Islet of Langerhans (tissue), 1 donor: ENCODE data around the gene CDKN3.

DNA sequence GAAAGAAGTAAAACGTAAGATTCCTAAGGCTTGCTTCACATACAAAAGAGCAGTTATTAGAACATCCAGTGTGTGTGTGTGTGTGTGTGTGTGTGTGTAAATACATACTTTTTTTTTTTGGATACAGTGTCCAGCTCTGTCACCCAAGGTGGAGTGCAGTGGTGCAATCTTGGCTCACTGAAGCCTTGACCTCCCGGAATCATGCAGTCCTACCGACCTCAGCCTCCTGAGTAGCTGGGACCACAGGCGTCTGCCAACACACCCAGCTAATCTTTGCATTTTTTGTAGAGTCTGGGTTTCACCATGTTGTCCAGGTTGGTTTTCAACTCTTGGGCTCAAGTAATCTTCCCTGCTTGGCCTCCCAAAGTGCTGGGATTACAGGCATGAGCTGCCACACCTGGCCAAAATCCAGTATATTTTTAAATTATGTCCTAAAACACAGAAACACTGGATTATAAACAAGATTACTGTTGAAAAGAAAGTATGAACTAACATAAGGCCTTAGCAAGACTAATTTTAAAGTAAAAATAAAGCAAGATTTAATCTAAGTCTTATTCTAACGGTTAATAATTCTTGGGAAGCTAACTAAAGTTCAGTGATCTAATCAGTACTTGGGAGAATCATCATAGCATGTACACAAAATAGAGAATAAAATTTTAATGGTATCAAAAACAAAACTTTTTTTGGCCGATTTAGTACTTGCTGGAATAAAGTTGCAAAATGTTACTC lies 92.6 kb upstream of the FERMT2 start:
- RRBS, result no CpG with 5 or more reads among the region's 6 CpGs

DNA sequence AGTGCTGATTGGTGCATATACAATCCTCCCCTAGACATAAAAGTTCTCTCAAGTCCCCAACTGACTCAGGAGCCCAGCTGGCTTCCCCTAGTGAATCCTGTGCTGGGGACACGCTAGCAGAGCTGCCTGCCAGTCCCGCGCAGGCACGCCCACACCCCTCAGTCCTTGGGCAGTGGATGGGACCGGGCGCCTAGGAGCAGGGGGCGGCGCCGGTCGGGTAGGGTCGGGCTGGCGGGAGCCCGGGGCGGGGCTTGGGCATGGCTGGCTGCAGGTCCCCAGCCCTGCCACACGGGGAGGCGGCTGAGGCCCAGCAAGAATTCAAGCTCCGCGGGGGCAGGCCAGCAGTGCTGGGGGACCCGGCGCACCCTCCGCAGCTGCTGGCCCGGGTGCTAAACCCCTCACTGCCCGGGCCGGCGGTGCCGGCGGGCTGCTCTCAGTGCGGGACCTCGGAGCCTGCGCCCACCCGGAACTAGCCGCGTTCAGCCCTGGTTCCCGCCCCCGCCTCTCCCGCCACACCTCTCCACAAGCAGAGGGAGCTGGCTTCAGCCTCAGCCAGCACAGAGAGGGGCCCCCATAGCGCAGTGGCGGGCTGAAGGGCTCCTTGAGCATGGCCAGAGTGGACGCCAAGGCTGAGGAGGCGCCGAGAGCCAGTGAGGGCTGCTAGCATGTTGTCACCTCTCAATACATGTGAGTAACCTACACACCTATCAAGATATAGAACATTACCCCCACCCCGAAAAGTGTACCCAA lies 64.4 kb upstream of the DDHD1 start:
- RRBS, result 5% methylated on average over 8 of the region's 42 CpGs

DNA sequence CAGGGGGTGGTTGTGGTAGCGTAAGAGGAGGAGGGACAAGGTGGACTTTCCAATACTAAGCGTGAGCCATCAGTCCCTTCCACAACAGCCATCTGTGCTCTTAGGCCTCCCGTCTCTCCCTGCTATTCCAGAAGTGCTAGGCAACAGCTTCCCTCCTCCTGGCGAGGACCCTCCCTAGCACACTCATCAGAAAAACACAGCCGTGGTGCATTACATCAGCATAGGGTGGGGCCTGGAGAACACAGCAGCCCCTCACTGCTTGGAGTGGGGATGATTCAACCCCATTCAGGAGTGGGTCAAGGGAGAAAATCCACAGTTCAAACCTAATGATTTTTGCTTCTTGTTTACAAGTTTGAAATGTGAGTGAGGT lies 356.3 kb upstream of the DDHD1 start:
- RRBS, result no CpG with 5 or more reads among the region's 5 CpGs

DNA sequence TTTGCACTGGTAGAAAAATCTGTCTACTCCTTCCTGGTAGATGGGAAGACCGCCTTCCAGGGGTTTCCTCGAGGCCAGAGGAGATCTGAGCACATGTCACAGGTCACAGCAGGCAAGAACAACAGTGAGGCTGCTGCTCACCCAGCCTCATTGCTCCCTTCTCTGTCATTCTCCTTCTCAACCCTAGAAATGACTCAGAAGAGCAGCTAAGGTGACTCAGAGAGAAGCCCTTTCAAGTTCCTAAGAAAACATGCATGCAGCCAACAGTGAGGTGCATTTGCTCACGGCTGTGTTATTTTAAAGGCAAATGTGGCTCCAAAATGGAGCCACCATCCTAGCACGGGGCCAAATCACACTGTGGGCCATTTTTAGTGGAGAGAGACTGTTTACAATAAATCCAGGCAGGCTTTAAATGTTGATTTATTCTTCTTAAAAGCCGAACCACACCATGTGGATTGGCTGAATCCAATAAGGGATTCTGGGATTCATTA lies 143.2 kb upstream of the CDKN3 start:
- RRBS, result no CpG with 5 or more reads among the region's 5 CpGs

DNA sequence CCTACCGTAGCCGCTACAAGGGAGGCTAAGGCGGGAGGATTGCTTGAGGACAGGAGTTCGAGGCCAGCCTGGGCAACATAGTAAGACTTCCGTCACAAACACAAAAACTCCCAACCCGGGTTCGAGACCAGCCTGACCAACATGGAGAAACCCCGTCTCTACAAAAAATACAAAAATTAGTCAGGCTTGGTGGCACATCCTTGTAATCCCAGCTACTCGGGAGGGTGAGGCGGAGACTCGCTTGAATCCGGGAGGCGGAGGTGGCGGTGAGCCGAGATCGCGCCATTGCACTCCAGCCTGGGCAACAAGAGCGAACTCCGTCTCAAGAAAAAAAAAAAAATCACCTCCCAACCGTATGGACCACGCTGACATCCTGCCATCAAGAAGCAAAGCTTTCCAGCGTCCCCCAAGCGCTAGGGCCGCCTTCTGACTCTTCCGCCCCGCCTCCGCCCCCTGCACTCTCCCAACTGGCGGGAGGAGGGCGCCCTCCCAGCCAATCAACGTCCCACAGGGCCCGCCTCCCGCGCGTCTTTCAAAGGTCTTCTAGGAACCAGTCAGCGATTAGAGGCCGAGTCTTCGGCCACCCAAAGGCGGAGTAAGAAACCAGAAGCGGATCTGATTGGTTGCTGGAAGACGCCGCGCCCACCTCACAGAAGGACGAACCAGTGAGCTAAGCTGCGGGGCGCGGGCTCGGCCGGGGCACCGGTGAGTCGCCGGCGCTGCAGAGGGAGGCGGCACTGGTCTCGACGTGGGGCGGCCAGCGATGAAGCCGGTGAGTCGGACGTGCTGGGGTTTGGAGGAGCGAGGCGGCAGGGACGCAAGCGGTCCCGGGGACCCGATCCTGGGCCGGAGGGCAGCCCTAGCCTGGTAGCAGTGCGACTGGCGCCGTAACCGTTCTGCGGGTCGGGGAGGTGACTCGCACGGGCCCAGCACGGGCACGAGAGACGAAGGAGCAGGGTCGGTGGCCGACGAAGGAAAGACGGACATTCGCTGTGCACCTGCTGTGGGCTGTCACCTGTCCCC lies at the start of gene CDKN3:
Gene CDKN3 (plus strand): TSS at position 702 of the 1,023 bp plus-strand sequence.
- RRBS, result 3% methylated on average over 15 of the region's 83 CpGs

DNA sequence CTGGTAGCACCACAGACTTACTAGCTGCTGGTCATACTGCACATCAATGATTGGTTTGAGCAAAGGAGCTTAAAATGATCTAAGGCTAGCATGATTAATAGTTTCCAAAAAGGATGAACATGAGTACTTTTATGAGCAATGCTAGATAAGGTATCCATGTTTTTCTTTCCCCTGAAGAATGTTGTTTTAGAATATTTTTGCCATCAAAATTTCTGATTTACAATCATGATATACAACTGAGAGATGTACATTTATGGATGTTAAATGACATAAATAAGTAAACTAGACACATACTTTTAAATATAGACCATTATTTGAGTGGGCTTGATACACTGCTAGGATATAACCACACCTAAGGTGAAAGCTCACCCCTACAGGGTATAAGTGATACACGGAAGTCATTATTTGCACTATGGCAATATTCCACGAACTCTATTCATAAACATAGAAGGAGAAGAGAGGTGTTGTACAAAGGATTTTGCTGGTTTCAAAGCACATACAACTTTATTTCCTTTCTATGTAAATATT lies 17.0 kb downstream of the CNIH1 start:
- RRBS, result no CpG with 5 or more reads among the region's 2 CpGs

DNA sequence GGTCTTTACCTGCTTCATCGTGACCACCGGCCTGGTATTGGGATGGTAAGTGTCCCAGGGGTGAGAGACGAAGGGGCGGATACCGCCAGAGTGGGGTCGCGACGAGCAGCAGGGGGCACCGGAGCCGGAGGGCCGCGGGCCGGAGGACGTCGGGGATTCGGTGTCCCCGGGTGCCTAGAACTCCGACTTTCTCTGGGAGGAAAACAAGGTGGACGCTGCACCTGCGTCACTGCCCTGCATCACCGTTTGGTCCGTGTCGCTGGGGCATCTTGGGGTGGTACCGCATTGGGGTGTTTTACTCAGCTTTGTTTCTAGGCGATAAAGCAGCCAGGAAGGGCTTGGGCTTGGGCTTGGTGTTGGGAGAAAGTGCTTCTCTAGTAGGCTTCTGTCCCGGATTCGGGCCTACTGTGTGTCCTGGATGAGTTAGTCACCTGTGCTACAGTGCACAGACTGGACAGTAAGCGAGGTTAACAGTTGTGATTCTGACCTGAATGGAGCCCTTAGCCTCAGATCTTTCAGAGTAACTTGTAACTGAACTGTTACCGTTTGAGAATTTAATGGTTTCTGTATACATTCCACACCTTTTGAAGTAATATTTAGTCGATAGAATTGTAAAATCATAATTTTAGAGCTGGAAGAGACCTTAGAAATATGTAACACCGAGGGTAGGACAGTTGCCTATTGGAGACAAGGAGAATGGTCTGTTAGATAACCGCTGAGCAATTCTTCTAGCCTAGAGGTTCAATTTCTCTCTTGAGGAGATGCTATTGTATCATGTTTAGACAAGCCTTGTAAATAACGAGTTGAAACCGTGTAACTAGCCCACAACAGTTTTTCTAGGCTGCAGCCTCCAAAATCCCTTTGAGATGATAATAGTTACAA lies 554 bp downstream of the CGRRF1 start:
- RRBS, result 9% methylated on average over 6 of the region's 34 CpGs

DNA sequence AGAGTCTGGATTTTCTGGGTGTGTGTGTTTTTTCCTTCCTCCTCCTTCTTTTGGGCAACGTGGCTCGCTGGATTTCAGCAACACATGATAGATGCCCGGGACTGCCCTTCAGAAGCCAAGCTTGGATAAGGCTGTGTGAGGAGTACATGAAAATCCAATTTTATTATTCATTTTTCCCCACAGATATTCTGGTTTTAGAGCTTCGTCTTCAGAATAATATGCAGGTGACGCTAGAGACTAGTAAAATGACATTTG lies 1.4 kb downstream of the SAMD4A start:
- RRBS, result no CpG with 5 or more reads among the region's 5 CpGs

- RRBS, result no CpG with 5 or more reads among the region's 4 CpGs
Observed at GRCh38 chr14:54599710-54600541, 33.0 kb downstream of the SAMD4A start.

DNA sequence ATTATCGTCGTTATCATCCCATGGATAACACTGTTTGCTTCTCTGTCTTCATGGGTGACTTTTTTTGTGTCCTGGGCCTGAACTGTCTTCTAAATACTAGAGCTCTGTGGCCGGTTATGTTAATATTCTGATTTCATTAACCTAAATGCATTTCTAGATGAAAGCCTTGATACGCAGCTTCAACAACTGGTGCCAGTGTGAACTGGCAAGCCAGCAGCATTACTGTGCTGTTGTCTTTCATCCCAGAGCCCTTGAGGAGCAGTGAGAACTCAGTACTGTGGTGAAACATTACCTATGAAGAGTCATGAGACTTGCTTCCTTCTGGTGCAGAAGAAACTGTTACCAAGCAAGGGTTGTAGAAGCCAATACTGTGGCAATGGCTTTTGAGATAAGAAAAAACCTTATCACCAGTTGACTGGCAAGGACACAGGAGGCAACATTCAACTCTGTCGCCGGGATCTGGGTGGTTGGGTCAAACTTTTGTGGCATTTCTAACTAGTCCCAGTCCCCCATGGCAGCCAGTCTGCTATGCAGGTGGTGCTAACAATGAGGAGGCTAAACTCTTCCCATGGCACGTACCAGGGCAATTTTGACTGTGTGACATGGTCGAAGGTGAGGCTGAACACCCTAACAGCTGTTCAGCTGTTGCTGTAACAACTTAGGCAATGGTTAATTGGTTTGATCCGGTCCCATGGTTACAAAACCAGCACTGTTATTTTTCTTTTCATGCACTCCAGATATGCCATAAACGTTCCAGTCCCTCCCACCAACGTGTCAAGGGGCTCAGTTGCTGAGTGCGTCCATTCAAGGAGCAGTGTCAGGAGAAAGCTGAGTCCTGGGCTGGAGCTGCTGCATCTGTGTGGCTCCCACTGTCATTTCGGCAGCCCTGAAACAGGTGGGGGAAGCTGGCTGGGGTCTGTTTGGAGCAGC lies 12.6 kb upstream of the LGALS3 start:
- RRBS, result no CpG with 5 or more reads among the region's 13 CpGs

- RRBS, result no CpG with 5 or more reads among the region's 18 CpGs
Observed at GRCh38 chr14:55122506-55123598, 6.2 kb upstream of the LGALS3 start.

- RRBS, result over 99% methylated on average over 9 of the region's 32 CpGs
Observed at GRCh38 chr14:55297768-55298903, 26.9 kb downstream of the FBXO34 start.

DNA sequence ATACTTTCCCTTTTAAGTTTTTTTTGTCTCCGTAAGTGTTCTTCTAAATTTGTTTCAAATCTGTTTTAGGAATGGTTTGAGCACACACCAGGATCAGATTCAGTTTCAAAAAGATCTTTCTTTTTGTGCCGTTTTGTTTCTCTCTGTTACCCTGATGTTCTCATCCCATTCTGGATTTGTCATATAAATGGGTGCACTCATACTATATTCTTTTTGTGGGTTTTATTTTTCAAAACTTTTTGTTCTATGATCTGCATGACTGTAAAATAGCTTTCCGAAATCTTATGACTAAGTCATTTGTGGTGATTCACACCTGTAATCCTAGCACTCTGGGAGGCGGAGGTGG lies 59.0 kb downstream of the FBXO34 start:
- RRBS, result no CpG with 5 or more reads among the region's 4 CpGs

DNA sequence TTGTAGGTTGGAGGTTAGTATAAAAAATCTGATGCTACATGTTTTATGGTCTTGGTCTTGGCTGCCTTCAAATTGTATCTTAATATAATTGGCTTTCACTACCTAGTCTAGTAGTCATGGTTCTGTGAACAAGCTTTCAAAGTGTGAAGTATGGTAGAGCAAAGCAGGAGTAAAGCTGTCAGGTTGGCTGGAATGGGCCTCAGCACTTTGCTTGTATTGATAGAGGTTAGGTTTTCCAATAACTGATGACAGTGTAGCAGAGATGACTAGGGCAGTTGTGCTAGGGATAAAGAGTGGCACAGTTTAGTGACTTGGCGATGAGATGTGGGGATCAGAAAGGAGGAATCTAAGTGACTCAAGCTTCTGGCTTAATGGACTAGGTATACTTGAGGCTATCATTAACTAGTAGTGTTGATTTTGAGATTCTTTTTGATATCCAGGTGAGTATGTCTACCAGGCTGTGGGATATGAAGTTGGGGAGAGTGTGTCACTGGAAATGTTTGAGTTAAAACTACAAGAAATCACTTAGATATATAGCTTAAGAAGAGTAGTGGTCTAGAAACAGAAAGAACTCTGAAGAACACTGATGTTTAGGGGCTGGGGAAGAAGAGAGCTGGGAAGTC lies 65.5 kb downstream of the ATG14 start:
- RRBS, result no CpG with 5 or more reads among the region's 1 CpG

GRCh38 chr14:55412524-55413222 lies 1.0 kb upstream of the ATG14 start:
- RRBS, result no CpG with 5 or more reads among the region's 6 CpGs

- RRBS, result no CpG with 5 or more reads among the region's 9 CpGs
Observed at GRCh38 chr14:55454303-55454851, 14.0 kb upstream of the TBPL2 start.

- RRBS, result no CpG with 5 or more reads among the region's 12 CpGs
Observed at GRCh38 chr14:55499849-55500748, 59.7 kb upstream of the TBPL2 start.

GRCh38 chr14:55618991-55619558 lies 39.1 kb downstream of the KTN1 start:
- RRBS, result no CpG with 5 or more reads among the region's 7 CpGs

DNA sequence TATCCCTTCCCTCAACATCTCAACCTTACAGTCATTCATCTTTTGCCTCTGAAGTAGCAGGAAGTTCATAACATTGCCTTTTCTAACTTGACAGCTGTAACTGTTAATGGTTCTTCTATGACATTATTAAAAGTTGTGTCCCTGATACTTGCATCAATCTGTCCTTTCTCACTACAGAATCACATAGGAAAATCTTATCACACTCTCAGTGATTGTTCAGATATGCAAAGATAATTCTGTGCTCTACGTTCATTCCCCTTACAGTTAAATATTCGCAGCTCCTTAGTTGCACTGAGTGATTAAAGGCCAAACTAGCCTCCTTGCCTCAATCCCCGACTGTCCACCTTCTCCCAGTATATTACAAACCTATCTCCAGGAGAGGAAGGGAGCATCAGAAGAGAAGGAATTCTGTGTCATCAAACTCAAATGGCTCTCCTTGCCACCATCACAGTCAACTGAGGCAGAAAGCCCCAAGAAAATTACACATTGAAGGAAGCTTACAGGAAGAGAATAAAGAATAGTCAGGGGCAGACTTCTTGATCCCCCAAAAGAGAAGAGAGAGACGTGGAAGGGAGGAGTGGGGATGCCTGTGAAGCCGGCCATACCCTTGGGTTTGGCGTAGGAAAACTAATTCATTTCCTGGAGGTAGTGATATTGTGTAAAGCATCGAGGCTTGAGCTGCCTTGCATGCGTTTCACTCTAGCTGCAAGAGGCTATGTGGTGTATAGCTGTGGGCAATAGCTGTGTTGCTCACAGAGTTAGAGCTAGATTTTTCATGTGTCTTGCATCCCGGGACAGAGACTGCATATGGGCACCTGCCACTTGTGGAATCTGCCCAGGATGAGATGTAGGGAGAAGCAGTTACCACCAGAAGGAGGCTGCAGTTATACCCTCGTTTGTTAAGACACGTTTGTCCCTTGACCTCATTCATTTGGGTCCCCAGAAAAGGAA lies 106.4 kb downstream of the KTN1 start:
- RRBS, result no CpG with 5 or more reads among the region's 11 CpGs

DNA sequence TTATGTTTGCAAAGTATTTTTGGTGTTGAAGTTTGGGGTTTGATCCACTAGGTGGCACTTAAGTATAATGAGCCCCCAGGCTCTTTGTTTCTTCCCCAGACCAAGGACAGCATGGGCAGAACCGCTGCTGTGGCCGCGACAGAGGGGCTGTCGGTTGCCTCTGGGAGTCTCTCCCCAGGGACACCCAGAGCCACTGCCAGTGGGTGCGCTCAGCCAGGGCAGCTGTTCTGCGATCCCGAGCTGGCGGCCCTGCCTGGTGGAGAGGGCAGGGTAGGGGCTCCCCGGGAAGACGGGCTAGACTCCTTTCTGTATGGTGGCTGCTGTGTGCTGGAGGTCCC lies 253.3 kb upstream of the PELI2 start:
- RRBS, result 92% methylated on average over 2 of the region's 10 CpGs